ENCODE measurements around a stretch of chr2.

- PRO-cap = no peak
Measured at GRCh38 chr2:96912644-96913075, 42.8 kb upstream of the SEMA4C start.

- PRO-cap = bidirectional peak, plus-strand start at chr2:96913652, minus-strand start at chr2:96913577
Measured at GRCh38 chr2:96913247-96913823, 43.5 kb upstream of the SEMA4C start.

DNA sequence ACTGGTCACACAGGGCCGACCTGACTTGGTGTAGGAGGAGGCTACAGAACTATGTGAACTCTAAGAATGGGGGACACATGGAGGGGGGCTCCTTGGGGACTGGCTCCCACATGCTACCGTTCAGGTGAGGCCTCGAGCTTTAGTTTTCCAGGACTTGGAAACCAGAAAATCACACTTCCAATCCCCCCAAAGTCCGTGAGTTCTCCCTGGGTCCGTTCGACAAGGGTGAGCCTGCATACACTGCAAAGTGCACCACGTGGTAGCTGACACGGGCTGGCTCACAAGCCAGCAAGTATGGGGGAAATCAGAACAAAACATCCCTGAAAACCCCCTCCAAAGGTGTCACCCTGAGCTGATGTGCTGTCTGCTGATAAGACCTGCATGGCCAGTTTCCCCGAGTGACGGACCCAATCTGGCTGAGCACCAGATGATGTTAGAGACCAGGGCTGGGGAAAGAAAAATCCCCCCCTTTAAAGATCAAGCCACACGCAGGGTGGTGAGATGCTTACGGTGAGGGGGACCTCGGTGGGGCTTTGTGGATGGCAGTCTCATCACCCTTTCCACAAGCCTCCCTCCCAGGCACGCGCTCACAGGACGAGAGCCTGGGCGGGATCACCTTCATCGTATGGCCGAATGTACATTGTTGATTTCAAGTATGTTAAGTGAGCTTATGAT lies 54.3 kb upstream of the SEMA4C start:
- PRO-cap = bidirectional peak, plus-strand start at position 499 of the sequence, minus-strand start at position 414 of the sequence

GRCh38 chr2:96927483-96928744 lies 58.0 kb upstream of the SEMA4C start:
- PRO-cap = no peak

DNA sequence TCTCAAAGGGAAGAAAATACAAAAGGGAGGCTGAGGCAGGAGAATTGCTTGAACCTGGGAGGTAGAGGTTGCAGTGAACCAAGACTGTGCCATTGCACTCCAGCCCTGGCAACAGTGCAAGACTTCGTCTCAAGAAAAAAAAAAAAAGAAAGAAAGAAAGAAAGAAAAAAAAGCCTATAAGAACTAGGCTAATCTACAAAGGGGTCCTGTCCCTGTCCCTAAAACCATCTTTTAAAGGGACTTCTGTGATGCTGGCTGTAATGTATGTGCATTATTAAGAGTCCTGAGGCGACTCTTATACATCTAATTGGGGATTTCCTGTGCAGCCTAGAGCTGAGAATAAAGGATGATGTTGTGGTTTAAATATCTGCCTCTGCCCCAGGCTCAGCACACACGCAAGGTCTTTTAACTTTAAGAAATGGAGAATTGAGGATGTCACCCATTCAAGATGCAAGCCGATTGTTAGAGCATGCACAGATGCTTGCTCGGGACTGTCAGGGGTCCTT lies 24.0 kb downstream of the FAM178B start:
- PRO-cap = no peak

- PRO-cap = no peak
Measured at GRCh38 chr2:96970370-96970929, 15.9 kb downstream of the FAM178B start.

- PRO-cap = no peak
Measured at GRCh38 chr2:97142390-97143222, 29.7 kb downstream of the ANKRD36 start.

DNA sequence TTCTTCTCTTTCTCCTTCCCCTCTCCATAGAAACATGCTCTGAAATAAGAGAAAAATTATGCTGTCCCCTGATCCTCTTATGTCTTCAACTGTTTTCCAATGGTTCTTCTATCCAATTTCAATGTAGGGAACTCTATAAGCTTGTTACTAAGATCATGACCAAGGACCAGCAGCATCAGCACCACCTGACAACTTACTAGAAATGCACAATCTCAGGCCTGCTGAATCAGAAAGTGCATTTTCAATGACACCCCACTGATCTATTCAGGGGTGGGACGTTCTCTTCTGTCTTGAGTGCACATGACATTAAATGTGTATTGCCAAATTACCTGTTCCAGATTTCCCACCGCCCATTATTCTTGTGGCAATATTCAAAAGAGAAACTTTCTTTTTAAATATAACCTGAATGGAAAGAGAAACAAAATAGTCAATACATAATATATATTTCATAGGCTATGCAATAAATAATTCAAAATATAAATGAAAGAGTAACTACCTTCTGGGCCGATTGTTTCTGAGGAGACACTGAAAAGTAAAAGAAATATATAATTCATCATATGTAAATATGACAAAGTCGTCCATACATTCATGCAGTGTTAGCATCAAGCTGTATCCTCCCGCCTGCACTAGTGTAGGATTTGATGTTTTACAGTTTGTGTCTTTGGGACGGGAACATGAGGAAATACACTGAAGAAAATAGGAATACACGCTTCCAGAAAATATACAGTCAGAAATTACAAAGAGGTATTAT lies 32.9 kb downstream of the ANKRD36B start:
- PRO-cap = no peak

DNA sequence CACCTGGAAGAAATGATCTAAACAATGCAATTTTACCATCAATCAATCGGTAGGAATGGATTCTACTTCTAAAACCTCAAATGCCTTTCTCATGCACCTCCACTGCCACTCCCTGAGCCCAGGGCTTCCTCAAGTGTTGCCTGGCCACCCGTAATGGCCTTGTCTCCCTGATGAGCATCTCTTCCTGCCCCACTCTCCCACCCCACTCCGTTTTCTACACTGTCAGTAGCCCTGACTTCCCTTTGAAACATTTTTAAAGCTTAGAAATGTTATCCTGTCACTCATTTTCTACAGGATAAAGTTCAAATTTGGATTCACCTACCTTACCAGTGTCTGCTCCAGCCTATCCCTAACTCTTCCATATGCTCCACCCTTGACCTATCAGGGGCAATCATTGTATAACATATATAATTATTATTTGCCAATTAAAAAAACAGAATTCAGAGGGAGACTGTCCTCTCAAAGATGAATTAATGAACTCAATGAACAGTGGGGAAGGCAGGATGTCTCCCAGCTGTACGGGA lies 66.9 kb downstream of the ZAP70 start:
- PRO-cap = no peak

DNA sequence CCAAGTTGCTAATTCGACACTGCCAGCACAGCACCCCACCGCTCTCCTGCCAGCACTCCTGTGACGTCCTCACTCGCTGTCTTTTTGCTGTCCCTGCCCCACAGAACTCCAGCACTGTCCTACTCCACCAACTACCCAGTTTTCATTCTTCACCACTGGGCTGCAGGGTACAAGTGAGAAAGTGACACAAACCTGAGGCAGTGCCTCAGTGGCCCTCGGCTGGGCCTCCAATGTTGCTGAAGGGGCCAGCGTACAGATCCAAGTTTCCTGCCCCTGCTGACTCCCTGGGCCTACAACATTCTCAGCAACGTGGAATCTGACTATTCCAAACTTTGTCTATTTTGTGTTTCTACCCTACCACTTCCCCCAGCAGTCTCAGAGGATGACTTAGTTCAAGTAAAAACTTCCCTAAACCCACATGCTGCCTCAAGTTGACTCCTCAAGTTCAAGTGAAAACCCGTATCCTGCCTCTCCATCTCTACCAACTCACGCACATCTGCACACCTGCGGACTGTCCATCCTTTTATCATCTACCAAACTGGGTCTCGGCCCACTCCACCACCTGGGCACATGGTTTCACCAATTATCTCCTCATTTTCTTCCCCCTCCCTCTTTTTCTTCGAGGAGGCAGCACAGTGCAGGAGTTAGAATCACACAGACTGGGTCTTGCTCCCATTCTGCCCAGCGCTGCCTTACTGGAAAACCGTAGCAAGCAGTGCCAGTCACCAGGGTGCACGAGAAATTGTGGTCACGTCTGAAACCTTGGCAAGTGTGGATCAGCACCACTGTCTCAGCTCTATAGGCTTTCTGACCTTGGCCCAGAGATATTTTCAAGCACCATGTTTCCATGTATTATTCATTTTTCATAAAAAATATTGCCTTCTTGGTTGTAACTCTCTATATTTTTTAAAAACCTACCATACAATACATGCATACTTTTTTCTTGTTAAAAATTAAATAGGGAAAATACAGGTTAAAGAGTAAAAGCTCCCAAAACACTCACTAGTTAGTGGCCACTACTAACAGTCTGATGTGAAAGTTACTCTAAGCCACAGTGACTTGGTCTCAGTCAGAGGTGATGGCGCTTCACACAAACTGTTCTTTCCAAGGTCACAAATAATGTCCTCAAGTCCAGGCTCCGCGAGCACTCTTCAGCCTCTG lies 75.0 kb downstream of the ZAP70 start:
- PRO-cap = no peak

DNA sequence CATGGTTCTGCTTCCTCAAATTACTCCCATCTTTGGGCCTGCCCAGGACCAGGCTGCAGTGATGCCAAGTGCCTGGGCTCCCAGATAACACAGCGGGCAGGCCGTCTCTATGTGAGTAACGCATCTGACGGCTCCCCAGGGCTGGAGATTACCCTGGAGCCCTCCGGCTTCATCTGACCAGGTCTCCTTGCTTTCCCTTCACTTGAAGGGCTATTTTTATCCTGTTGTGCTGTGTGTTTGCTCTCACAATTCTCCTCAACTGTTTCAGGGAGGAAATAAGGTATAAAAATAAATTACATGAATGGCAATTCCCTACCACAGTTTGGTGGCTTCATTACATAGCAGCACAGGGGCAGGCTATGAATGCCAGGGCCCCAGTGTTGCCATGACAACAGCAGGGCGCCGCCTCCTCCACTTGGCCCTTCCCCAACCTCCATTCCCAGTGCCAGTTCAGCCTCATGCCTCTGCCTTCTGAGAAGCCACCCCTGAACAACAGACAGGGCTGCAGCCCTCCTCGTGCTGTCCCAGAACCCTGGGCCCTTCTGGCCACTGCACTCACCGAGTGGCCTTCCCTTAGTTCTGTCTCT lies 25.4 kb upstream of the TMEM131 start:
- PRO-cap = no peak

DNA sequence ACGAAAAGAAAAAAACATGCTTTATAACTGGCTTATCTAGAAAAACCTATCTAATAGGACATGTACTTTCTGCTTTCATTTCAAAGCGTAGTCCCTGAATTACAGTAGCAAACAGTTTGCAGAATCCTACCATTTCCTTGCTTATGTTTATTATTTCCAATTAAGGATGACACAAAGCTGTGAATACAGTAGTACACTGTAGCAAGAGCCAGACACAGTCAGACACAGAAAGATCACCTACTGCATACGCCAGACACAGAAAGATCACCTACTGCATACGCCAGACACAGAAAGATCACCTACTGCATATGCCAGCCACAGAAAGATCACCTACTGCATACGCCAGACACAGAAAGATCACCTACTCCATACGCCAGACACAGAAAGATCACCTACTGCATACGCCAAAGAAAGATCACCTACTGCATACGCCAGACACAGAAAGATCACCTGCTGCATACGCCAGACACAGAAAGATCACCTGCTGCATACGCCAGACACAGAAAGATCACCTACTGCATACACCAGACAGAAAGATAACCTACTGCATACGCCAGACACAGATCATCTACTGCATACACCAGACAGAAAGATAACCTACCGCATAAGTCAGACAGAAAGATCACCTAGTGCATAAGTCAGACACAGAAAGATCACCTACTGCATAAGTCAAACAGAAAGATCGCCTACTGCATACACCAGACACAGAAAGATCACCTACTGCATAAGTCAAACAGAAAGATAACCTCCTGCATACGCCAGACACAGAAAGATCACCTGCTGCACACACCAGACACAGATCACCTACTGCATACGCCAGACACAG lies 25.9 kb downstream of the COA5 start:
- PRO-cap = no peak

- PRO-cap = no peak
Measured at GRCh38 chr2:98654773-98655652, 46.6 kb downstream of the UNC50 start.

DNA sequence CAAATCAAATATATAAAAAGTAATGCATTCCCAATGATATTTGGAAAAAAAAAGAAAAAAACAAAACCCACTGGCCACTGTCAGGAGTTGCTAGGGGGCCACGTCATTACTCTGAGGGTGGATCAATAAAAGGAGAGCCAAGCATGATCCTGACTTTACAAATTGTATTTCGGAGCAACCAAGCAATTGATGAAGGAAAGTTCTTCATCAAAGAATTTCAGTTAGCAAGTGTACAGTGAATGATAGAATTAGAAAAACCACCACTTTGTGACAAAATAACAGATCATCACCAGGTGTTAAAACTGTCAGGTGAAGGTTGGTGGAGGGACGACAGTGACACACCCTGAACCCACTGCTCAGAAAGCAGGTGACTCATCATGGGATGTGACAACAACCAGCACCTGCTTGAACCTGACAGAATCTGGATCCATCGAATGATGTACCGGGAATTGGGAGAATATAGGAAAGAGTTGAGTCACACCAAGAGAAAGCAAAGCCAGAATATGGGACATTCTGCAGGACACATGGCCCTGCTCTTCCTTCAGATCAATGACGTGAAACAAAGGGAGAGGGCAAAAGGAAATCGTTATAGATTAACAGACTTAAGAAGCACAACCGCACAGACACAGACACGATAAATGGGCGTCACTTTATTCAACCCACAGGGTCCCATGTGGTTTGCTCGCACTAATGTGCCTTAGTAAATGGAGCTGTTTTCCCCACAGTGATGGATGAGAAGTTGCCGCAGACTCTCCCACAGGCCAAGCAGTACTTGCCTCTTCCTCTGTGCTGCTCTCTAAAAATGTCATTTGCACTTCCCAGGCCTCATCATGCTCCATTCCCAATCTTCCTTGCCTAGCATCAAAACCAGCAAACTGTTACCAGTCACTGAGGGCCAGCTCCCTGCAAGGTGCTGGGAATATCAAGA lies 100.2 kb downstream of the CRACDL start:
- PRO-cap = no peak

GRCh38 chr2:99337726-99338696 lies 822 bp downstream of the EIF5B start:
- PRO-cap = unidirectional peak, plus-strand start at chr2:99337847

DNA sequence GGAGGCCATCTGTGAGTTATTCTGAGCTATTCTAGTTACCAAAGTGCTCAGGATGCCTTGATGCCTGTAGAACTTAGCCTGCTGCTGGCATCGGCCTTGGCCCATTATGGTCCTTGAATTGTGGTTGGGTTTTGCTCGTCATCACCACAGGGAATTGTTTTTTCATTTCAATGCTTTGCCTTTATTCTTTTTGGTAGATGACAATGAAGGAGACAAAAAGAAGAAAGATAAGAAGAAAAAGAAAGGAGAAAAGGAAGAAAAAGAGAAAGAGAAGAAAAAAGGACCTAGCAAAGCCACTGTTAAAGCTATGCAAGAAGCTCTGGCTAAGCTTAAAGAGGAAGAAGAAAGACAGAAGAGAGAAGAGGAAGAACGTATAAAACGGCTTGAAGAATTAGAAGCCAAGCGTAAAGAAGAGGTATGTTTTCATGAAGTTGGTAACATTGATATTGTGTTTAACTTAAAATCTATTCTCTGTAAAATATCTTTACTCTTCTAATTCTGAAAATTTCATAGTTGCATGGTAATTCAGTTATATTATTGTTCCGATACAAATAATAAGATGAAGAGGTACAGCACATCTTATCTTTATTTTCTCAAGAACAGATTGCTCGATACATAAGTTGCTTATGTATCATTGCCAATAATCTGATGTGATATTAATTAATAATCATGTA lies 26.4 kb downstream of the EIF5B start:
- PRO-cap = no peak

- PRO-cap = no peak
Measured at GRCh38 chr2:99402471-99403316, 65.5 kb downstream of the EIF5B start.

GRCh38 chr2:99480448-99480740 lies 9.4 kb downstream of the REV1 start:
- PRO-cap = no peak

DNA sequence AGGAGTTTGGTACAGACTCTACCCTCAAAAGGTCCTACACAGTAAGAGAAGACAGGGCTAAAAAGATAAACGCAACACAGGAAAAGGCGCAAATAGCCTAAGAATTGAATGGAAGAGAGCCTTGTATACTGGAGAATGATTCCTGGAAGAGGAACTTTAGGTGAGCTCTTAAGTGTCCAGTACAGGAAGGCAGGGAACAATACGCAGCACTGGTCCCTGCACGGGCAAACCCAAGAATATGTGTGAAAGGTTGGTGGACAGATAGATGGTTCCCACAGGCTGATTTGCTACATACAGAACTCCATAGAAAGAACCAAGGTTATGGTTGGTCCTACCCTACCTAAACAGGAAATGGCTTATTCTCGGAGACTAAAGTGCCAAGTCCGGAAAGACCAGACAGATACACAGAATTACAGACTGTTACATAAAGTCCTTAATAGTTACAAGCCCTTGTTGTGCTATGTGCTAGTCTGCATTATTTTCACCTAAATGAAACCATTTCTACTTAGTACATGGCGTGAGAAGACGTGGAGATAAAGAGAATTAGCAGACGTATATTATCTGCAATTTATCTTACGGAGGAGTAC lies 1.3 kb downstream of the REV1 start:
- PRO-cap = unidirectional peak, plus-strand start at position 368 of the sequence

DNA sequence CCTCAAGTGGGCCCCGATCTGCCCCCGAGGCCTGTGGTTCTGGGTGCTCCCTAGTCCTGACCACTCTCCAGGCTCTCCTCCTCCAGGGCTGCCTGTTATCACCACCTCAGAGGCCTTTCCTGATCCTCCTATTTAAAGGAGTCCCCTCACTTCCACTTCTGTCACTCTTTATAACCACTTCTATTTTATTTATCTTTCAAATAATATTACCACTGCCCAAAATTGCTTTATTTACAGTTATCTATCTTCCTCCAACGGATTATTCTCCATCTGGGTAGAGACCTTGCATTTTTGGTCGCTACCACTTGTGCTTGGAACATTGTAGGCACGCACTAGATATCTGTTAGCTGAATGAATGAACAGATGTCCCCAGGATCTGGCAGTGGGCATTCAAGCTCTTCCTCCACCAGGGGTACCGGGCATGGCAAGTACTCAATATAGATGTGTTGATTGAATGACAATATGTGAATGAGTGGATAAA lies 267.1 kb downstream of the AFF3 start:
- PRO-cap = no peak